Cardiac ventricle fibroblast (primary cell): ENCODE results near the genes ELAVL1, KANK3, MARCHF2, ZNF317 and ZNF561.

DNA sequence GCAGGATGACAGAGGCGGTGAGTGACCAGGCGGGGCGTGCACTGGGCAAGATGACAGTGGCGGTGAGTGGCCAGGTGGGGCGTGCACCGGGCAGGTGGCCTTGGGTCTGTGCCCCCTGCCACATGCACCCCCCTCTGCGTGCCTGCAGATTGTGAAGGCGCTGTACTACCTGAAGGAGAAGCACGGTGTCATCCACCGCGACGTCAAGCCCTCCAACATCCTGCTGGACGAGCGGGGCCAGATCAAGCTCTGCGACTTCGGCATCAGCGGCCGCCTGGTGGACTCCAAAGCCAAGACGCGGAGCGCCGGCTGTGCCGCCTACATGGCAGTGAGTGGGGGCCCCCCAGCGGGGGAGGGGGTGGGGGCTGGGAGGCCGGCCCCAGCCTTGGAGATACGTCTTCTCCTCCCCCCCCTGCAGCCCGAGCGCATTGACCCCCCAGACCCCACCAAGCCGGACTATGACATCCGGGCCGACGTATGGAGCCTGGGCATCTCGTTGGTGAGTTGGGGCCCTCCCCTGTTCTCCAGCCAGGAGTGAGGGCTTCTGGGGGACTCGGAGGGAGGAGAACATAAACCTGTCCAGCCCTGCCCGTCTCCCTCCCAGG, 3.7 kb upstream of the TGFBR3L start:
- RAMPAGE, long total RNA, result no peak

- RAMPAGE, long total RNA, result no peak
Observed at GRCh38 chr19:8005454-8006372, at the start of gene ELAVL1. Gene ELAVL1, minus strand, starts transcription at chr19:8005641.

DNA sequence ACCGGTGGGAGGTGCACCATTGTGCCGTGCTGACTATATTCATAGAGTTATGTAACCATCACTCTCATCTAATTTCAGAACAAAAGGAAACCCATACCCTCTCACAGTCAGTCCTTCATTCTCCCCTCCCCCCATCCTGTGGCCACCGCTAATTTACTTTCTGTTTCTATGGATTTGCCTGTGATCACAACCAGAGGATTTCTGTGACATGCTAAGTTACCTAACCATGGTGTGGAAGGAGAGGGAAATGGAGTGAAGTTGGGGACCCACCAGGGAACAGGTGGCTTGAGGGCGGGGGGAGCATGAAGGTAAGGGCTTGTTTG, 461 bp upstream of the CCL25 start:
- RAMPAGE, long total RNA, result no peak

DNA sequence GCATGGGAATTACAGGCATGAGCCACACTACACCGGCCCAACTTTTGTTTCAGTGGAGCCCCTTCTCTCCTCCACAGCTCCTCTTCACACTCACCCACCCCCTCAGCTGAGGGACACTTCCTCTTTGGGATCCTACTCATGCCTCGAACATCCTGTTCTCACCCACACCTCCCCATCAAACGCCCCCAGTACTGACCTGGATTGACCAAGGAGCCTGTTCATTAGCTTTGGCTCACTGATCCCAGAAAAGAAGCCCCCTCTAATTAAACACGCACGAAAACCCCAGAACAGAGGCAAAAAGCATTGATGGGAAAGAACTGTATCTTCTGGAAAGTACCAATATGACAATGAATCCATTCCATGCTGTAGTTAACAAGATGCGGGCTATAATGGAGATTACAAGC, 12.6 kb upstream of the CERS4 start:
- RAMPAGE, long total RNA, result no peak

- RAMPAGE, long total RNA, result no peak
Observed at GRCh38 chr19:8316331-8316867, 4.8 kb downstream of the NDUFA7 start.

DNA sequence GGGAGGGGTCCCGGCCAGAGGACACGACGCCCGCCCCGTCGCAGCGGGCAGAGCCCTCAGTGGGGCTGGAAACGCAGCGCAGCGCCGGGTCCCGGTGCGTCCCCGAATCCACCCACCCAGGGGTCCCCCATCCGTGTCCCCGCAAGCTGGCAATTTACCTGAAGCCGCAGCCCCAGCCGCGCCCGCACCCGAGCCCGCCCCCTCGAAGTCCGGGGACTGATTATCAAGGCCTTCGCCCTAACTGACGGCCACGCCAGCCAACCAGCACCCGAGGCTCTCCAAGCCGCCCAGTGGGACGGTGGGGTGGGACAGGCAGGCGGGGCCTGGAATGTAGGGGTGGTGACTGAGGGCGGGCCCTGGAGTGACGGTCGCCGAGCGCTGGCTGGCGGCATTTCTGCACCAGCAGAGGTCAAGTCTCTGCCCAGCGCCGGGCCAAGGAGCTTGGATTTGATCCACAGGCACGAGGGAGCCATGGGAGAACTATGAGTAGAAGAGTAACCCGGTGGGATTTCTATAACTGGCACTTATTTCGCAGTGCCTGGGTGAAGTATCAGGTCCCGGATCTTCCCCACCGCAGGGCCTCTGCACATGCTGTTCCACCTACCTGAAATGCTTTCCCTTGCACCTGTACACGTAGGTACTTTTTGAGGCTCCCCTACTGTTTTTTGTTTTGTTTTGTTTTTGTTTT, at the start of gene KANK3:
TSS of gene KANK3 (minus strand) at position 196 of the 688 bp plus-strand sequence.
- RAMPAGE, long total RNA, result no peak

DNA sequence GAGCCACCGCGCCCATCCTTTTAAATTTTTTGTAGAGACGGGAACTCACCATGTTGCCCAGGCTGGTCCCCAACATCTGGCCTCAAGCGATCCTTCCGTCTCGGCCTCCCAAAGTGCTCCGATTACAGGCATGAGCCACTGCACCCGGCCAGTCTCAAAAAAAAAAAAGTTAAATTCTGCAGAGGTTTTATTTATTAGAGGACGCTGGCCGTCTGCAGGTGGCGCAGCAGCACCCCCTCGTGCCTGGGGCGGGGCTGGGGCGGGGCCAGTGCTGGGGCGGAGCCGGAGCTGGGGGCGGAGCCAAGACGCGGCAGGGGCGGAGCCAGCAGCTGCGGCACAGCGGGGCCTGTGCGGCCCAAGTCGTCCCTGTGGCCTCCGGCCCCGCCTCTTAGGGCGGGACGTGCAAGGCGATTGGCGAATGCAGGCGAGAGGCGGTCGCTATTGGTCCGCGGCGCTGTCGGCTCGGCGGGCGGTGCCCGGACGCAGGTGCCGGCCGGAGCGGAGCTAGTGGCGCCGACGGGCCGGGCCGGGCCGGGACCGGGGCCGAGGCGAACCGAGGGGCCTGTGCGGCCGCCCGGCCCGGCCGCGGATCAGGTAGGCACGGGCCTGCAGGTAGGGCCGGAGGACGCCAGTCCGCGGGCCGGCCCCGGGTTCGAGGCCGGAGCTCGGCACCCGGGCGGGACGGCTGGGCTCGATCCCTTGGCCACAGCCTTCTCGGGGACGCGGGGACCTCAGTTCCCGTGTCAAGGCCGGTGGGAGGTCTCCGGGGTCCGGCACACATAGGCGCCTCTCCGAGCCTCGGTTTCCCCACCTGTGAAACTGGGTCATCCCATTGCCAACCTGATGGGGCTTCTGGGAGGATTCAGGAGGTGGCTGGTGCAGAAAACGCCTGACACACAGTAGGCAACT, at the start of gene MARCHF2:
TSS of gene MARCHF2 (plus strand) at position 479 of the 909 bp plus-strand sequence.
- RAMPAGE, long total RNA, result no peak

GRCh38 chr19:8473999-8474709, 28.3 kb downstream of the PRAM1 start:
- RAMPAGE, long total RNA, result no peak

DNA sequence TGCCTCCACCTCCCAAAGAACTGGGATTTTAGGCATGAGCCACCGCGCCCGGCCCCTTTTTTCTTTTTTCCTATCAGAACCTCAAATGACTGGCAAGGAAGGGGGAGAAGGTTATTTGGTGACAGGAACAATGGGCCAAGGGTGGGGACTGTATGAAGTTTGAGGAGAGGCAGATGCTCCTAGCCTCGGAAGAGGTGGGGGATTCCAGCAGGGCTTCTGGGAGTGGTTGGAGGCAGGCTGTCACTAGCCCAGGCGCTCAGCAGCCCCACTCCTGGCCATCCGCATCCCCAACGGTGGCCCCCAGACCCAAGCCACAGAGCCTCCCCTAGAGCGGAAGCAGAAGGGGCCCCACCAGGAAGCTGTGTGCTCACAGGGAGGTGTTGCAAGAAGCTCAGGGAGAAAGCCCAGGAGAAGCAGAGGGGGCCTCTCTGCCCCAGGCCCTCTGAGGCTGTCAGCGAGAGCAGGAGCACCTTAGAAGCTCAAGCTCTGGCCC, 8.3 kb downstream of the PRAM1 start:
- RAMPAGE, long total RNA, result no peak

DNA sequence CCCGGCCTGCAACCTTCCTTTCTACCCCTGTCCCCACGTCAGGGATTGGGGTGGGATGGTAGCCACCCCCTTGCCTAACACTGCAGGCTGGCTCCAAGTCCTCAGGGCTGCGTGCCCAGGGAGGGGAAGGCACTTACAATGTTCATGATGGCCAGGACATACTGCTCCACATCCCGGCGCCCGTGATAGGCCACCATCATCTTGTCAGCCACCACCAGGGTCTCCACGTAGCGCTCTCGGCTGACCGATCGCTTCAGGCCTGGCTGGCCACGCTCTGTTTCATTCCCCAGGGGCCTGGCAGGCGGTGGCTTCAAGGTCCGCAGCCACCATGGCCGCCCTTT, 9.8 kb downstream of the ADAMTS10 start:
- RAMPAGE, long total RNA, result no peak

DNA sequence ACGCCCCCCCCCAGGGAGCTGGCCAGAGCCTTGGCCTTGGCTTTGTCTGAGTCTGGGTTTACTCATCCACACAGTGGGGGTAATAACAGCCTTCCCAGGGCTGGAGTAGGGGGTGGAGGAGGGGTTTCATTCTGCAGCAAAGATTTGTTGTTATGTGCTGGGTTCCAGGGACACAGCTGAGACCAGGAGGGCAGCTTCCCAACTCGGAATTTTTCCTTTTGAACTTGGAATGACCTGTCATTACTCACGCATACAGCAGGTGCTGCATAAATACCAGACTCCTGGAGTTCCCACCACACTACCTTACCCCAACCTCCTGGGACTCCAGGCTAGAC, 1.4 kb upstream of the ADAMTS10 start:
- RAMPAGE, long total RNA, result no peak

GRCh38 chr19:8686481-8686864, 12.1 kb downstream of the ACTL9 start:
- RAMPAGE, long total RNA, result no peak

GRCh38 chr19:9140156-9140962, at the start of gene ZNF317:
Gene ZNF317, plus strand, starts transcription at chr19:9140397.
- RAMPAGE, long total RNA, result start-site peak on the plus strand at chr19:9140380-9140428, 39 and 8 reads in 2 replicates

DNA sequence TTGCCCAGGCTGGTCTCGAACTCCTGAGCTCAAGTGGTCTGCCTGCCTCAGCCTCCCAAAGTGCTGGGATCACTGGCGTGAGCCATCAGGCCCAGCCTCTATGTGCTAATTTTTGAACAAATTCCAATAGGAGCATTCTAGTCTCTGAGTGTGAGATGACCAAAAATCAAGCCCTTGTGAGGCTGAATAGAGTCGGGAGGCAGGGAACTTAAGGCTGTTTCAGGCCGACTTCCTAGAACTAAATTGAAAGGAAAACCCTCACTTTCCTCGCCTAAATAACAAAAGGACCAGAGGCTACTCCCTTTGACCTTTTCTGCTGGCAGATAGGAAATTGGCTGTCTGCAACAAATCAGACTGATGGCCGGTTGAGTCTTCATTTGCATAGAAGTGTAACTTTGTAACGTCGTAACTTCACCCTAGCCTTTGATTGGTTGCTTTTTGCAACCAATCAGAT, 720 bp upstream of the ZNF559 start:
- RAMPAGE, long total RNA, result no peak

DNA sequence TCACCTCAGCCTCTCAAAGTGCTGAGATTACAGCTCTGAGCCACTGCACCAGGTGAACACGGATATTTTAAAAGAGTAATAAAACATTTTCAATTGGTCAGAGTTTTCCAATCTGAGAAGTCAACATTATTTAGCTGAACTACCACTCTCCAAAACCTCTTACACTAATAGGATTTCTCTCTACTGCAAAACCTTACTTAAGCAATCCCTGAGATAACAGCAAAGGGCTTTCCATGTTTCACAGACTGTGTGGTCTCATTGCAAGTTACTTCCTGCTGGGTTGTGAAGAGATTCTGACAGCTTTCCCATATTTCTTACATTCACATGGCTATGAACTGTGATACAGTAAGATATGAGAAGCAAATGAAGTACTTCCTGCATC, 24.0 kb downstream of the ZNF266 start:
- RAMPAGE, long total RNA, result no peak

GRCh38 chr19:9418511-9419081, 16.8 kb downstream of the ZNF266 start:
- RAMPAGE, long total RNA, result no peak

DNA sequence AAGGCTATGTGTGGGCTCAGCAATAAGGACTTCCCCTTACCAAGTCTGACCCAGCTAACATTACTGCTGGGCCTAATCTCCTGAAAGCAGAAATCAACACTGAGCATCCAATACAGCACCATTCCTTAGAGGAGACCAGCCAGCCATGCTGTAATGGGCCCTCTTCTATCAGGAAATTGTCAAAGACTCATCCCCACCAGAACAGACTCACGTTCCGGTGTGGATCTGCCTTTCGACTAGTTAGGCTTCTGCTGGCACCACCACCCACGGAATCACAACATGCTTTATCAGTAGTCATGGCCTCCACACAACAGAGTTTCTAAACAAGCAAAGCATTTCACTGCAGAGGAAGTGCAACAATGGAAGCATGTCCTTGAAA, 12.3 kb downstream of the ZNF266 start:
- RAMPAGE, long total RNA, result no peak

DNA sequence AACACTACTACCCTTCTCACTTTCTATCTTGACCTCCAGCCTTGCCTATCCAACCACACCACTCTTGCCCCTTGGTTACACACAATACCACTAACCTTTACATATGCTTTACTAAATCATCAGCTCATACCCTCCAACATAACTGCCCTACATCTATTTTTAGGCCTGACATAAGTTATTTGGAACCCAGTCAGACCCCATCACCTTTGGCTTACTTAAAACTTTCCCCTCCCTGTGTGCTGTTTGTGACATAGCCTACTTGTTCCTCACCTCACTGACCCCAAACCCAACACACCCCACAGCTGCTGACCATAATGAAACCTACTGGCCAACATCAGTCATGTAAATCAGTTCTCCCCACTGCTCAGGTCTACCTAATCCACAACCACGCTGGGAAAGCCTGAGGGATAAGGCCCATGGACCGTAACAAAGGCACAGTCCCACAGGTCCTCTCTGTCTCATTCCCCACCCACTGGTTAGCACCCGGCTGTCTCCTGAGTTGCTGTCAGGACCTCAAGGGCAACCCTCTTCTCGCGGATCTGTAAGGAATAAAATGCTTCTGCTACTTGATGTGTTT, 4.9 kb downstream of the ZNF266 start:
- RAMPAGE, long total RNA, result no peak

DNA sequence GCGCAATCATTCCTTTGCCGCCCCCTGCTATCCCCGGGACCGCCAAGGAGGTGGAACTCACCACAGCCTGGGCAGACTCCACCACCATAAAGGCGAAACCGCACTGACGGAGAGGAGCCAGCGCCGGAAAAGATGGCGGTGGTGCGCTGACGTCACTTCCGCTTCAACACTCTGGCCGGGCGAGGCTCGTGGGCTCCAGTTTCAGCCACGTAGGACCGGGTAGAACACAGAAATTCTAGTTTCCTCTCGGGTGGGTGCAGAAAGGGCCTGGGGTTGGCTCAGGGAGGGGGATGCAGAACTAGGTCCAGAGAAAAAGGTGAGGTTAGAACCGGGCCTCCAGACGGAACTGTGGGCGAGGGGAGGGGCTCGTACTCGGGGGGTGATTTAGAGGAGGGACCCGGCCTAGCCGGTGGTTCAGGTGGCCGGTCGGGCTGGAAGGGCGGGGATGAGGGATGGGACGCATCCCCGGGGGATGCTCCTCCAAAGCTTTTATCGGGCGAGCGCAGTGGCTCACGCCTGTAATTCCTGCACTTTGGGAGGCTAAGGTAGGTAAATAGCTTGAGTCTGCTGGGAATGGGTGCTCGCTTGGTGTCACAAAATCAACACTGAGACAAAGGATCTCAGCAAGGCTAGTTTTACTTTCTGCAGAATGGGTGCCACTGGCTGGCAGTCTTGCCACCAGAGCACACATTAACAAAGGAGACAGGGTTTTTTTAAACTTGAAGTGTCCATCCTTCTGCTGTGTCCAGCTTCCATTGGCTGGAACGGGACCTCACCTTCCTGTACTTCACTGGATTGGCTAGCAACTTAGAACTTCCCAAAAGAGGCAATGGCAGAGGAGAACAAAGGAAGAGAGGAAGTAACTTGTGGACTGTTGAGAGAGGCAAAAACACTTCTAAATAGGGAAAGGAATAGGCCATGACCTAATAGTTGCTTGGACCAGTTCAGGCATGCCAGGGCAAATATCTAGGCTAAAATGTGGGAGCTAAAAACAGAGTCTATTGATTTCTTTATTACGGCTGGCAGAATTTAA, at the start of gene ZNF561:
TSS of gene ZNF561 (minus strand) at position 132 of the 1,033 bp plus-strand sequence.
- RAMPAGE, long total RNA, result no peak

DNA sequence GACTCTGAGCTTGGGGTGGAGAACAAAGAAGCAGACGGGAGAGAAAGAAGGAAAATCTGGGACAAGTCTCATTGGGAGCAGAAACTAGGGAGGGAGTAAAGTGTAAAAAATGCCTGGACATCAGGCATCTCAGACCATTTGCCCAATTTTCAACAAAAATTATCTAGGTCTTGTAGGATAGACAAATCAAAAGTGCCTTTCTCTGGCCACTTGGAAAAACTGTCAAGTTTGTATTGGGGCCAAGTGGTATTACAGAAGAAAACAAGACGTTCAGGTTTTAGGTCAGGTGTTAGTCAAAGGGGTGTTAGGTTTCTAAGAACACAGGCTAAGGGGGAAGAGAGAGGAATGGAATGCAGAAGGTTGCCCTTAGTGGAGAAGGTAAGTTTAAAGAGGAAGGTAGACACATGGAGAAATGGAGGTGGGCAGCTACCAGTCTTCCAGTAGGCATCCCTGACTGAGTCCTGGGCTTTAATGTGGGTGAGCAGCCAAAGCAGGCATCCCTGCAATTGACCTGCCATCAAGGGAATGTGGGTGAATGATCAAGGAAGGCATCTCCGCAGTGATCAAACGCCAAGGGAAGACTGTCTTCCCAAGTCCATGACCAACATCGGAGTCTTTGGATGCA, 19.9 kb upstream of the ZNF561 start:
- RAMPAGE, long total RNA, result no peak